GM23248 (cell line): ENCODE measurements around the genes PKNOX1 and U2AF1.

DNA sequence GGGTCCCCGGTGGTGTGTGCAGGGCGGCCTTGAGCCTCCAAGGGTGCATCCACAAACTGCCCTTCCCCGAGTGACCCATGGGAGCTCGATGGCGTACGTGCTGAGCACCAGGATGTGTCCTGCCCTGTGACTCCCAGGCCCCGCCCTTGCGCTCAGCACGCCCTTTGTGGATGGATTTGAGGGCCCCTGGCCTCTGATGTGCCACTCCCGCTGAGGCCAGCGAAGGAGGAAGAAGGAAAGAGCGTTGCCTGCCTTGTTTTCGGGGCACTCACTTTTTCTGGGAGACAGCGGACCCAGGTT lies 1.7 kb upstream of the TFF3 start:
- RAMPAGE, long total RNA = no peak

GRCh38 chr21:42367321-42367706 lies 979 bp upstream of the TFF1 start:
- RAMPAGE, long total RNA = no peak

- RAMPAGE, long total RNA = no peak
These were observed 6.7 kb downstream of the TMPRSS3 start for GRCh38 chr21:42388756-42389948.

GRCh38 chr21:42406081-42406908 lies 2.6 kb downstream of the UBASH3A start:
- RAMPAGE, long total RNA = no peak

- RAMPAGE, long total RNA = no peak
These were observed 21.8 kb downstream of the SLC37A1 start for GRCh38 chr21:42535367-42535843.

GRCh38 chr21:42654105-42655146 lies 1.0 kb downstream of the PDE9A start:
- RAMPAGE, long total RNA = no peak

- RAMPAGE, long total RNA = no peak
These were observed 12.8 kb downstream of the PDE9A start for GRCh38 chr21:42665930-42666965.

DNA sequence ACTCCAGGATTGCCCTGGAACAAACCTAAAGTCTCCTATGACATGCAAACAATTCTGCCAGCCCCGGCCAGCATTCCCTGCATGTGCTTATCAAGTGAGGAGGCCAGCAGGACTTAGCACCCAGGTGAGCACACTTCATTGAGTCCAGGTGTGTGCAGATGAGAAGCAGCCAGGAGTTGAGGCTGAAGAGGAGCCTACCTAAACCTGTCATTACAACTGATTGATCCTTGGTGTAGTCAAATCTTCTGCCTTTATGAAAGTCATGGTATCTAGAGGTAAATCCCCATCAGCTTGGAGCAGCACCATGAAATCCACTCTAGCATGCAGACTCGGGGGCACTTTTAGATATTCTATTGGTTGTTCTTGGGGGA lies 69.8 kb downstream of the PDE9A start:
- RAMPAGE, long total RNA = no peak

GRCh38 chr21:42849488-42850350 lies 29.6 kb downstream of the WDR4 start:
- RAMPAGE, long total RNA = no peak

DNA sequence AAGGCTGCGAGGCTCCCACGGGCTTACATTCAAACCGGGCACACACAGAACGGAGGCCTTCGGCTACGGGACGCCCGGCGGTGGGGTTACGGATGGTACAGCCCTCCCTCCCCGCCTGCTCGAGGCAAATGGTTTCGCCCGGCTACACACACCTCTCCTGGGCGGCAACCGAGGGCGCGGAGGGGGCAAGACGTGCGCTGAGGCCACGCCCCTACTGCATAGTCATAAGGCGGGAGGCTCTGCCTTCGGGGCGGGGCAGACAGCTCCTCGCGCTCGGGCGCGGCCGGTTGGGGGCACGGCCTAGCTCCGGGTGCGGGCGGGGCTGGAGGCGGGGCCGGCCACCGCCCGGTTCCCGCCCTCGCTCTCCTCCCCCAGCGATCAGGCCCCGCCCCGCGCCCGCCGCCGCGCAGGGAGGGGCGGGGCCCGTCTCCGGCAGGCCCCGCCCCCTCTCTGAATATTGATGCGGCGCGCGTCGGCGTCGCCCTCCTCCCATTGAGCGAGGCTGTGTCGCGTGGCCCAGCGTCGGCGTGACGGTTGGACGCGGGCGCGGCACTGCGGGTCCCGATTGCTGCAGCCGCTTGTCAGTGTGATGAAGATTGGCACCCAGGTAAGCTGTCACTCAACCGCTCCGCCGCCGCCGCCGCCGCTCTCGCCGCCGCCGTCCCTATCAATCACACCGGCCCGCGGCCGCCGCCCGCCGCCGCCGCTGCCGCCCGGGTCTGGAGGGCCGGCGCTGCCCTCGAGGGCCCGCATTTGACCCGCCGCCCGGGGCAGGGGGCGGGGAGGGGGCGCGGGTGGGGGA lies at the start of gene PKNOX1:
Gene PKNOX1, plus strand, starts transcription at position 505 of the 802 bp plus-strand sequence.
- RAMPAGE, long total RNA = start-site peak on the plus strand centred at position 536 of the sequence, 104 bp wide, 27 and 103 reads in 2 replicates

DNA sequence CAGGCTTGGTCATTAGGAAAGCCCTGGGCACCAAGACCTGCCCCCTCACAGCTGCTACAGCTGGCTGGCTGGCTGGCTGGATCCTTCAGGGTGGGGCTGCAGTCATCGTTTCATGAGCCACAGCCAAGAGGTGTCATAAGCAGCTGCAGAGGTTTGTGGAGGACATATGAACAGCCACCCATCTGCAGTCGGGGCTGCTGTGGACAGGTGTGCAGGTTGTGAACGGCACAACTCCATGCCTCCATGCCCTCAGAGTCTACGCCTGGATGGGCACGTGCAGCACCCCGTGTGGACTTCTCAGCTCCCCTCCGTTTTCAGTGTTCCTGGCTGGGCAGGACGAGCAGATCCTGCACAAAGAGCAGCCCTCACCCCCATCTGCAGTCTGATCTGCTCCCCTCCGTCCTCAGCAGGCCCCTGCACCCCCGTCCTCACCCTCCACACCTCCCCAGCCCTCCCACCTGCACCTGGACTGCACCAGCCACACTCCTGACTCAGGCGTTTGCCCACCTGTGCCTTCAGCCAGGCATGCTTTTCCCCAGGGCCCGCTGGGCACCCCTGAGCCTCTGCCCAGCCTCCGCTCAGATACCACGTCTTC lies 29.4 kb downstream of the CBS start:
- RAMPAGE, long total RNA = no peak

GRCh38 chr21:43107471-43107670 lies at the start of gene U2AF1:
TSS of gene U2AF1 (minus strand) at chr21:43107570.
- RAMPAGE, long total RNA = no peak

DNA sequence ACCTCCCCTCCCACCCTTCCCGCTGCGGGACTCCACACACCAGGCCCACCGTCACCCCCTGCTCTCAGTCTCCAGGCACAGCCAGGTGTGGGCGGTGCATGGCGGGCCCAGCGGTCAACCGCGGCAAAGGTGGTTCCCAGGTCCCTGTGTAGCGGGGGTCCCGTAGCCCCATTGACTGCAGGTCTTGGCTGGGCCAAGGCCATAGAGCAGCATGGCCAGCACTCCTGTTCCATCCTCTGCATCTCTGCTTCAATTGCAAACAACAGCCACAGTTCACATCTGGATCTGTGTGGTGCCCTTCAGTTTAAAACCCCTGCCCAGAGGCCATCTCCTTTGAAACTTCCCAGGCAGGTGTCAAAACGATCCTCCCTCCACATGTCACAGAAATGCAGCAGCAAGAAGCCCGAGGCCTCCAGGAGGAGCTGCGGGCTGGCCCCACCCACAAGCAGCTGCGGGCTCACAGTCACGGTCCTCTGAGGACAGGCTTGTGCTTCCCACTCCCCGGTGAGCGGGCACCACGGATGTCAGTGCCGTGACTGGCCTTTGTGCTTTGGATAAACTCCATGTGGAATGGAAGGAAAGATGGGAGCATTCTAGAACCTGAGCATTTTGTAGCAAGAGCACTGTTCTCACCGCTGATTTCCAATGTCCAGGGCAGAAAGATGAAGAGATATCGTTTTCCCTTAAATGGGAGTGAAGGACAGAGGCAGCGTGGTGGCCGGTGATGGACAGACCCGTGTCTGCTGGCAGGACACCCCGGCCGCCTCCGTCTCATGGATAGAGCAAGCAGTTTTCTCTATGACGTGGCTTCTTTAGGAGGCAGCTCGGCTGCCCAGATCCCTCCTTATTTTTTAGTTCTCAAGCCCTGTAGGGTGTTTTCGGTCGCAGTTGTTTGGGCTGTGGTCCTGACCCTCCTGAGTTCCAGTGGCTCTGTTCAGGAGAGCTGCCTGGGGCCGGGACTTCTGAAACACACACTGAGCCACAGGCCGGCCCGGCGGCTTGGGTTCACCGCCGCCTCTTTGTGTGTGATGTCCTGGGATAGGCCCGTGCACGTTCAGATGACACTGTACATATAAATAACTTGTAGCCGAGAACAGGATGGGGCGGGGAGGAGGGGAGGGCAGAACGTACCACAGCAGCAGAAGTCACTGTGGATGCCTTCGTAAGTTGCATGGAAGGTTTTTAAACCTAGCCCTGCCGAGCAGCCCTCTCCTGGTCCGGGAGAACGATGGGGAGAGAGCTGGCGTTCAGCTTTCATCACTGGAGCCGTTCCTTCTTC lies 65.6 kb downstream of the SIK1 start:
- RAMPAGE, long total RNA = no peak

GRCh38 chr21:43463344-43463872 lies 36.5 kb upstream of the SIK1 start:
- RAMPAGE, long total RNA = no peak

- RAMPAGE, long total RNA = no peak
These were observed 47.0 kb downstream of the H2BC12L start for GRCh38 chr21:43611873-43612392.

DNA sequence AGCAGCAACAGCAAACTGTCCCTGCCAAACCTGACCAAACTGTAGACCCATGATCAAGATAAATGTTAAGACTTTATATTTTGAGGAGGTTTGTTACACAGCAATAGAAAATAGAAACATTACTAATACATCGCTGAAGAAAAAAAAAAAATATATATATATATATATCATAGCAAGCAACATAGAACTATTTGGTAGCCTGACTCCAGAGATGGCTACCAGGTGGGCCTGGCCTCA lies 43.5 kb downstream of the HSF2BP start:
- RAMPAGE, long total RNA = no peak

DNA sequence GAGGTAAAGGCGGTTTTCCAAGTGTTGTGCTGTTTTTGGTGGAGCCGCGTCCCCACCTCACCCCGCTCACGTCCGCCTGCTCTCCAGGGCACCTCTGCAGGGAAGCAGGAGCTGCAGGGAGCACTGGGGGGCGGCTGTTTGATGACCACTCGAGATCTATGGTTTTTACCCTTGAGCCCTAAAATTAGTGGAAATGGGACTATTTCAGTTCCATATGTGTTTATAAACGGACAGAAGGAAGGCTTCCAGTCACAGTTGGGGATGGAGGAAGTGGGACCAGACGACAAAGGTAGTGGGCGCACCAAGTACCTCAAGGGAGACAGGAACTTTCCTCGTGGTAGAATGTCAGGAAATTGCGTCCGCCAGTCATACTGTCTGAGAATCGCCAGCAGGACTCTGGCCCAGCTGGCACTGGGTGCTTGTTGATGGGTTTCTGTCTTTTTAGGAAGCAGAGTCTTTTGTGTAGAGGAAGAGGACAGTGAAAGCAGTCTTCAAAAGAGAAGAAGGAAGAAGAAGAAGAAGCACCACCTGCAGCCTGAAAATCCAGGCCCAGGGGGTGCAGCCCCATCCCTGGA lies 27.8 kb downstream of the RRP1B start:
- RAMPAGE, long total RNA = no peak

- RAMPAGE, long total RNA = no peak
These were observed 29.0 kb upstream of the PDXK start for GRCh38 chr21:43689850-43690454.

GRCh38 chr21:43738065-43738900 lies 19.4 kb downstream of the PDXK start:
- RAMPAGE, long total RNA = no peak

DNA sequence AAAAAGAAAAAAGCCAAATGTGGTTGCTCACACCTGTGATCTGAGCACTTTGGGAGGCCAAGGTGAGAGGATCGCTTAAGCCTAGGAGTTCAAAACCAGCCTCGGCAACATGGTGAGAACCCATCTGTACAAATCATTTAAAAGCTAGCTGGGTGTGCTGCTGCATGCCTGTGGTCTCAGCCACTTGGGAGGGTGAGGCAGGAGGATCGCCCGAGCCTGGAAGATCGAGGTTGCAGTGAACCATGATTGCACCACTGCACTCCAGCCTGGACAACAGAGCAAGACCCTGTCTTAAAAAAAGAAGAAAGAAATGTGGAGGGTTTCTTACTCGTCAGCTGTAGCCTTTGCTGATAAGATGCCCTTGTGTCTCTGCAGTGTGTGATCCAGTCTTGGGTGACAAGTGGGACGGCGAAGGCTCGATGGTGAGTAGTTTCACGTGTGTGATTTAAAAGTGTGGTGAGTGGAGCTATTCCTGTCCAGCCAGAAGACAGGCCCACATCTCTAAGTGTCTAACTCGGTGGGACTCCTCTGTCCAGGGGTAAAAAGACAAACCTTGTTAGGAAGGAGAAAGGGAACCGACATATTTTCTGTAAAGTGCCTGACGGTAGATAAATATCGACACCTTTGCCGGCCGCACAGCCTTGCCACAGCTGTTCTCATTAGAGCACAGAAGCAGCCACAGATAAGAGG lies 26.9 kb downstream of the PDXK start:
- RAMPAGE, long total RNA = no peak